Aorta (tissue), 1 donor: ENCODE measurements around a stretch of chr1.

GRCh38 chr1:20780221-20780722 lies 6.8 kb downstream of the HP1BP3 start:
- PRO-cap = no peak

- PRO-cap = no peak
These were observed 154.6 kb upstream of the HP1BP3 start for GRCh38 chr1:20941218-20942559.

- PRO-cap = no peak
These were observed 190.8 kb downstream of the EIF4G3 start for GRCh38 chr1:20985792-20986419.

GRCh38 chr1:21069483-21069861 lies 107.2 kb downstream of the EIF4G3 start:
- PRO-cap = no peak

- PRO-cap = no peak
These were observed 35.5 kb downstream of the EIF4G3 start for GRCh38 chr1:21140698-21142079.

DNA sequence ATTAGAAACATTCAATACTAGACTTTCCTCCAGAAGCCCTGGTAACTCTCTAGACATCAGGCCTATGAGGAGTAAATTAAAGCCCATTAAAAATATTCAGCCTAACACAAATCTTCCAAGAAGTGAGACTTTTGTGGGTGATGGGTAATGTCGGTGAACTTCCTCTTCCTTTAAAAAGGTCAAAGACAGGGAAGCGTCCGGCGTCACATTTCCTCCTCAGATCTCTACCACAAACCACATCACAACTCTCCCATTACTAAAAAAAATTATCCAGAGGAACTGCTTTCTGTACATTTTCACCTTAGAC lies 1.4 kb downstream of the EIF4G3 start:
- PRO-cap = no peak

- PRO-cap = no peak
These were observed 14.2 kb upstream of the EIF4G3 start for GRCh38 chr1:21190805-21191308.

DNA sequence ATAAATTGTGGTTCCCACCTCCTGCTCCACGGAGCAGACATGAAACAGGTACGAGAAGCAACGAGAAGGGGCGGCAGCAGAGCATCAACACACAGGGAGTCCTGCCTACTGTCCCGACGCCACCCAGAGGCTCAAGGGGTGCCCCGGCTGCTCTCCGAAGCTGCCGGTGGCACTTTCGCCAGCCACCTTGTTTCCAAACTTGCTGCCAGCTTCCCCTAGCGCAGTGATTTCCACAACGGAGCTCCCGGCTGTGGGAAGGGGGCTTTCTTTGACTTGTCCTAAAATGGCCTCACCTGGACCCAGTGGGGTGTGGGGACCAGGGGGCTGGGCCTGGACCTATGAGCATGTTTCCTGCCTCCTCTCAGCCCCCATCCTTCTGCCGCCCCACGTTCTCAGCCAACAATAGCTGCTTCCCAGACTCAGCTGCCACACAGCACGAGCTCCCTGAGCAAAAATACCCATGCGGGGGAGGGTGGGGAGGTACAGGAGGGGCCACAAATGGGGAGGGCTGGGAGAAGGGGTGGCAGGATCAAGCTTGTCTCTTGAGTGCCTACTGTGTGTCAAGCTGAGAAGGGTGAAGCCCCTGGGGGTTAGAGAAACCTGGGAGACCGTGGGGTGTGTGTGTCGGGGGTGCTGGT lies 35.6 kb upstream of the ECE1 start:
- PRO-cap = unidirectional peak, minus-strand start at position 378 of the sequence

- PRO-cap = no peak
These were observed 2.6 kb downstream of the ALPL start for GRCh38 chr1:21511569-21512508.

DNA sequence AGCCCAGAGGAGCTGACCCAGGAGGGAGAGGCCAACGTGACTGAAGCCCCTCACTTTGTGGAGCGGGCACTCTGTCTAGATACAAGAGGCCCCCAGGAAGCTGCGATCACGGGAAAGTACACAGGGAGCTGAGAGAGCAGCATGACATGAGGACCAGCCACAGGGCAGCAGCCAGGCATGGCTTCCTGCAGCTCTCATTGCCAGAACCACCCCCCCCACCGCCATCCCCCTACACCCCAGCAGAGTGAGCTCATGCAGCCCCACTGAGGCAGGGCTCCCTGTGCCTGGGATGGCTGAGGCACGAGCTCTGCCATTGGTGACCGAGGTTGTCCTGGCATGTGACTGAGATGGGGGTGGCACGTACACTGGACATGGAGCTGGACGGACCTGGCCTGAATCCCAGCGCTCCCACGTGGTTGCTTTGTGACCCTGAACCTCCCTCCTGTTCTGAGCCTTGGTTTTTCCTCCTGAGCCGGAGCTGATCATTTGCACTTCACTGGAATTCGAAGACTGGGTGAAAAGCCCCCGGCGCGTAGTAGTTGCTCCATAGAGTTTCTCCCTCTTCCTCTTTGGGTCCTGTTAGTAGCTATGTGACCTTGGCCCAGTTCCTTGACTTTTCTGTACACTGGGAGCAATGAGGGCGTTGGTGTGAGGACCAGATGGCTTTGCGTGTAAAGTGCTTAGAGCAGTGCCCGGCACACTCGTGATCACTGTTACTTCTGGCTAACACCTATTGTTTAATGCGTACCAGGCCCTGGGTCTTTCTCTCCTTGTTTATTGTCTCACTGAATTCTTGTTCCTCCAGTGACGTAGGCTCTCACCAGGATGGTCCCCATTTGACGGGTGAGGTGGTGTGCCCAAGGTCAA lies 28.4 kb downstream of the ALPL start:
- PRO-cap = no peak

GRCh38 chr1:21552525-21553247 lies 43.5 kb downstream of the ALPL start:
- PRO-cap = no peak

DNA sequence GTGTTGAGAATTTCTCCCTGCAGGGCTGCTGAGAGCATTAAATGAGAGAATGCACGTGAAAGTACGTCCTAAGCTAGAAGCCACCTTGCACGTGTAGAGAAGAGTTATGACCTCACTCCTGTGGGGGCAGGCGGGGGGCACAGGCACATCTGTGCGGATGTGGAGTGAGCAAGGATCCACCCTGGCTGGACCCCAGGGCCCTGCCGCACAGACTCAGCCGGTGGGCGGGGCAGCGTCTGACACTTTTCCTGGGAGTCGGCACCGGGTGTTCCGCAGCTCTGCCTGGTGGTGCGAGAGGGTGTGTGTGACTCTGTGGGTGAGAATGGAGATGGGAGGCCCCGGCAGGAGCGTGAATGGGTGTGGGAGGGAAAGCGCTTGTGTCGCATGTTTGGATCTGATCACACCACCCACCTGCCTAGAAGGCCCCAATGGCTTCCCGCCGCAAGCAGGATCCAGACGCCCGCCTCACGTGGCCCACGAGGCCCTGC lies 29.6 kb downstream of the RAP1GAP start:
- PRO-cap = no peak

- PRO-cap = no peak
These were observed 3.4 kb downstream of the RAP1GAP start for GRCh38 chr1:21665486-21666507.

DNA sequence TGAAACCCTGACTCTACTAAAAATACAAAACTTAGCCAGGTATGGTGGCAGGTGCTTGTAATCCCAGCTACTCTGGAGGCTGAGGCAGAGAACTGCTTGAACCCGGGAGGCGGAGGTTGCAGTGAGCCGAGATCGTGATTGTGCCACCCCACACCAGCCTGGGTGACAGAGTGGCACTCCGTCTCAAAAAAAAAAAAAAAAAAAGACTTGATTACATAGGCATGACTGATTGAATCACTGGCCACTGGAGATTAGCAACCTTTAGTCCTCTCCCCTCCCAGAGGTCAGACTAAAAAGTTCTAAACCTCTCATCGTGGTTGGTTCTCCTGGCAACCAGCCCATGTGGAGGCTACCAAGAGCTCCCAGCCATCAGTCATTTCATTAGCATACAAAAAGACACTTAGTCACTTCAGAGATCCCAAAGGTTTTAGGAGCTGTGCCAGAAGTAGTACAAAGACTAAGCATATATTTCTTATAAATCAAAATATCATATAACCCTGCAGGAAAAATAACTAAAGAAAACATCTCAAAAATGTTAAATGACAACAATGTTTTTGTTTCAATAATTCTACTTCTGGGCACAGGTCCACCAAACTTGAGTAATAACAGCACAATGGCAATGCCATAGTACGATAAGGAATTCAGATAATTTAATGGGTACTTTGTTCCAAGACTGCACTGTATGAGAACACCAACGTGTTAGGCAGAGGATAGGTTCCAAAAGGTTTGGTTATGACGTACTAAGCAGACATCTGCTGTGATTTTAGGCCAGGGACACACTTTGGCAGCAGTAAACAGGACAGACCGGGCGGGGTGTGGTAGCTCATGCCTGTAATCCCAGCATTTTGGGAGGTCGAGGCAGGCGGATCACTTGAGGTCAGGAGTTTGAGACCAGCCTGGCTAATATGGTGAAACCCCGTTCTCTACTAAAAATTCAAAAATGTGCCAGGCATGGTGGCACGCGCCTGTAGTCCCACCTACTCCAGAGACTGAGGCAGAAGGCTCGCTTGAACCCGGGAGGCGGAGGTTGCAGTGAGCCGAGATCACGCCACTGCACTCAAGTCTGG lies 18.1 kb downstream of the USP48 start:
- PRO-cap = no peak

DNA sequence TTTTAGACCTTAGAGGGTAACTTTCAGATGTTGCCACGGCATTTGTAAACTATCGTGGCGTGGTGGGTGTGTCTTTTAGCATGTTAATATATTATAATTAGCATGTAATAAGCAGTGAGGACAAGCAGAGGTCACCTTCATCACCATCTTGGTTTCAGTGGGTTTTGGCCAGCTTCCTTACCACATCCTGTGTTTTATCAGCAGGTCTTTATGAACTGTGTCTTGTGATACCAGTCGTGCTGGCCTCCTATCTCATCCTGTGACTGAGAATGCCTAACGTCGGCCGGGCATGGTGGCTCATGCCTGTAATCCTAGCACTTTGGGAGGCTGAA lies 8.7 kb upstream of the USP48 start:
- PRO-cap = no peak

DNA sequence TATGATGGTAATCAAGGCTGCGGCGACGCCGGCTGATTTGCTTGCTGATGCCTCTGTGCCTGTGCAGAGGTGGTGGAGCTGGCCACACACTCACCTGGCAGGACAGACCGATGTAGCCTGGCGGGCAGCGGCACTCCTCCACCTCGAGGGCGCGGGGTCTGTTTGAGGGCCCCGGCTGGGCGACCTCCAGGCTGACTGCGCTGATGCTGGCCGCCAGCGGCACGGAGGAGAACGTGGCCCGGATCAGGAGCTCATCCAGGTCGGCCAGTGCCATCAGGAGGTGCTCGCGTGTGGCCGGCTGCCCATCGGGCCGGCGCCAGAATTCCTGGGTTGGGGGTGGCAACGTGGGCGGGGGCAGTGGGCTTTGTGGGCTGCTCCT lies 52.7 kb downstream of the LDLRAD2 start:
- PRO-cap = no peak

DNA sequence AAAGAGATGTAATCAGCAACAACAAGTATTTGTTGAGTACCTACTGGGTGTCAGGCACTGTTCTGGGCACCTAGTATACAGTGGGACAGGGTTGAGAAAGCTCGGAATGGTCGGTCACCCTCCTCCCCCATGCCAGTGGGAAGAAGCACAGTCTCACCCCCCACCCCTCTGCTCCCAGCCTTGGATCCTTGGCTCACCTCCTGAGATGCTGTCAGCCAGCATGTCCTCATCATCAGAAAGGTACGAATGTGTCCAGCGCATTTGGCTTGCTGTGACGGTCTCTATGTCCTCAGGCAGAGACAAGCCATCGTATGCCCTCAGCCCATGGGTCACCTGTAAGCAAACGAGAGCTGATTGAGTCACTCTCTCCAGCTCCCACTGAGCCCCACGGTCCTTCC lies 41.1 kb downstream of the HSPG2 start:
- PRO-cap = no peak

DNA sequence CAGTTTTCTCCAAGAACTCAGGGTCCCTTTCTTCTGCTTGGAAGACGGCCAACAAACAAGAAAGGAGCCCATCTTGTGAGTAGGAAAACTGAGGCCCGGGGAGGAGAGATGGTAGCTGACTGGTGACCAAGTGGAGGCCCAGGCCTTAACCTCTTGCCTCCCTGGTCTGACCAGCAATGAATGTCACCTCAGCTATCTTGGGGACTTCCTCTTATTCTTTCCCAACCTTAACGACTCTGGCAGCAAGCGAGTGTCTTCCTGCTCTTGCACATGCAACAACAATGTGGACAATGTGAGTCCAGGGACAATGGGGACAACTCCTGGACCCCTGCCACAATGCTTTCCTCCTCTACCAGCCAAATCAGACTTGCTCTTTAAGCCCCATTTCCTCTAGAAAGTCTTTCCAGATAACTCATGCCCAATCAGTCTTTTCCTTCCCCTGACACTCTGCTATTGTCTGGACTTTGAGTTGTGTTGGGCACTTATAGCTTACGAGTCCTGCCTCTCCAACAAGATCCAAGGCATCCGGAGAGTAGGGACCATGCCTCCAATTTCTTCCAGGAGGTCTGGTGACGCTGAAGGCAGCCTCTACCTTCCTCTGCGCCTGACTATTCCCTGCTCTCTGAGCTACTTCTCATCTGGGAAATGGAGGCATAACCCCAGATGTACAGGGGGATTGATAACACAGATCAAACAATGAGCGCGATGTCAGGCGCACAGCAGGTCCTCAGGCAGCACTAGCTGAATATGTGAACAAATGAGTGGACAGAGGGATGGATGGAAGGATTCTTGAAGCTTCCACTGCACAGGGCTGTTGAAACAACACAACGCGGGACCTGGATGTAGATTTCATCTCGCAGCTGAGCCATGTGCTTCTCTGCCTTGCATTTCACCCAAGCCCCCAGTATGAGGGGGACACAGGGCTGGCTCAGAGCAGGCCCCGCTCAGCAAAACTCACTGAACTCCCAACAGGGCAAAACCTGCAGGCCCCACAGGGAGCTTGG lies 12.3 kb downstream of the HSPG2 start:
- PRO-cap = no peak

GRCh38 chr1:21936510-21936770 lies 670 bp downstream of the HSPG2 start:
- PRO-cap = no peak

- PRO-cap = no peak
These were observed 3.6 kb upstream of the CELA3B start for GRCh38 chr1:21973149-21973614.